Foreskin keratinocyte (primary cell): ENCODE data around the gene MAP1A.

- RAMPAGE, total RNA, result no peak
Measured at GRCh38 chr15:41944167-41944768, 28.1 kb downstream of the EHD4 start.

- RAMPAGE, total RNA, result no peak
Measured at GRCh38 chr15:42060532-42061222, 33.7 kb downstream of the PLA2G4D start.

DNA sequence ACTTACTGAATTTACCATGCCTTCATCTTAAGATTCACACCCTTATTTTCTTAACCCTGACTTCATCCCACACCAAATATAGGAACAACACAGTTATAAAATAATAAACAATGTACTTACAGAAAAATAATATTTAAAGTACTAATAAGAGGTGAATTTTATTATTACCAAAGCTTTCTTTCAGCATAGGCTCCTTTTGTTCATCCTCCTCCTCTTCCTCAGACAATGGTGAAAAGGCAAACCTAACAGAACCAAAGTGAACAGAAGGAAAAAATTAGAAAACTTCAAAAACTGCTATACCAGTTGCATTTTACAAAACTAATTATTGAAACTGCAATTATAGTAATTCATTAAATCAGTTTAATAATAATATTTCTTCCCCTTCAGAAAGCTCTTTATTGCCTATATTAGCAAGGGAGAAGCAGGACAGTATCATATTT, 11.8 kb upstream of the VPS39 start:
- RAMPAGE, total RNA, result no peak

DNA sequence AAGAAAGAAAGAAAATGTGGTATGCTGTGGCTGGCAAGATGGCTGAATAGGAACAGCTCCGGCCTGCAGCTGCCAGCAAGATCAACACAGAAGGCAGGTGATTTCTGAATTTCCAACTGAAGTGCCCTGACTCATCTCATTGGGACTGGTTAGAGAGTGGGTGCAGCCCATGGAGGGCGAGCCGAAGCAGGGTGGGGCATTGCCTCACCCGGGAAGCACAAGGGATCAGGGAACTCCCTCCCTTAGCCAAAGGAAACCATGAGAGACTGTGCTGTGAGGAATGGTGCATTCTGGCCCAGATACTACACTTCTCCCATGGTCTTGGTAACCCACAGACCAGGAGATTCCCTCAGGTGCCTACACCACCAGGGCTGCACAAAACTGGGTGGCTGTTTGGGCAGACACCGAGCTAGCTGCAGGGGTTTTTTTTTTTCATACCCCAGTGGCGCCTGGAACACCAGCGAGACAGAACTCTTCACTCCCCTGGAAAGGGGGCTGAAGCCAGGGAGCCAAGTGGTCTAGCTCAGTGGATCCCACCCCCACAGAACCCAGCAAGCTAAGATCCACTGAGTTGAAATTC, 27.9 kb upstream of the TMEM87A start:
- RAMPAGE, total RNA, result no peak

- RAMPAGE, total RNA, result no peak
Measured at GRCh38 chr15:42360499-42360989, 1.2 kb downstream of the CAPN3 start.

DNA sequence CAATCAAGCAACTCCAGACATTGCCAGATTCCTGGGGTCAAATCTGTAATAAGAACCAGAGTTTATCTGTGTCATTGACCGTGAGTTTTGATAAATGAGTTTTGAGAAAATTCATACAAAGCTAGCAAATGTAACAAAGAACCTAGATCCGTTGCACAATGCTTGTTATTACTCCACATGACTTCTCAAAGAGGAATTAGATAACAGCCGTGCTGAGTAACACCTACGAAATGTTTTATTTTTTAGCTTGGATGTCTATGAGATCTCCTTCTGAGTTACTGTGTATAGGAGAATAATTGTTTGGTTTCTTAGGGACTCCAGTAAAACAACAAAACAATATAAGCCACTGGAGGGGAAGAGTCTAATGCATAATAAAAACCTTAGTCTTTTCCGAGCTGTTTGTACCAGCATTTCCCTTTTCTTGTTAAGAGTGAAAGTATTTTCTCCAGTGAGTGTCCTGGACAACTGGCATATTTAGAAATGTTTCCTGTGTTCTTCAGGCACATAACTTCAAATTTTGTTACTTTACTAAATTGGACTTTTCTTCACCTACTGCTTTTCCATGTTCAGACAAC, 15.6 kb downstream of the SNAP23 start:
- RAMPAGE, total RNA, result no peak

DNA sequence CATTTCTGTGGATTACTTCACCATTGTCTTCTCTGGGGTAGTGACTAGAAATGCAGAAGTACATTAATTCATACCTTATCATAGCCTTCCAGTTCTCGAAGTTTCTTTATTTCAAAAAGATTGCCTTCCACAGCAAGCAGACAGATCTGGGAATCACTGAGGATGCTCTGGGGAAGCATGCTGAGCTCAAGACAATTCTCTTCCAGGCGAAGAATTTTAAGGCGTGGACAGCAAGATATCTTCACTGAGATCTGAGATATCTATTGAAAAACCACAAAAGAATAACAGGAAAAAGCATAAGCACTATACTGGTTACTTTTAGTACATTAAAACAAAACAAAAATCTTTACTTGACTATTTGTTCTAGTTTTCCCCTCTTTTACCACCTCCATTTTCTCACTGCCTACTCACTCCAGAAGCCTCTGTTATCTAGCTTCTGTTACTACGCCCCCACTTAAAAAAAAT, 3.6 kb downstream of the LRRC57 start:
- RAMPAGE, total RNA, result no peak

DNA sequence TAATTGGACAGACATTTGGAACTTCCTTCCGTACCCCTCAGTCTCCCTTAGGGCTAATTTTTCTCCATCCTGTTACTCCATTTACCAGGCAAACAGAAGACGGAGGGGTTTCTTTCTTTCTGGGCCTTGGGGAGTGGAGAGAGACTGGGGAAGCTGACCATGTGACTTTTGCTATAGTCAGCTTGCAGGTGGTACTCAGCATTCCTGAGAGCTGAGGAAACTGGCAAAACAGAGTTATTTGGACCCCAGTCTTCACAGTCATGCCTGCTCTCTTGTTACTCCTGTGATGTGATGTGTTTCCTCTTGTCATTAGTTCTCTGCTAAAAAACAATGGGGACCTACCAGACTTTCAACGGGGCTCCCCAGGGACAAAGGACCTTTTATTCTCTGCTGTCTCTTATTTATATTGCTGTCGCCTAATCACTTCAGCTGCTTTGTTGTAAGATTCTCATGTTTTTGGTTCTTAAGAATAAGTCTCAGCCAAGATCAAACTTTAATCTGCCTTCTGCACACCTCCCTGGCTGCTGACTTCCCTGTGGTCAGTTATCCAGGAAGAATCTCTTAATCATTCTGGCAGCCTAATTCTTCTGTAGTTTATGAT, 8.7 kb downstream of the STARD9 start:
- RAMPAGE, total RNA, result no peak

DNA sequence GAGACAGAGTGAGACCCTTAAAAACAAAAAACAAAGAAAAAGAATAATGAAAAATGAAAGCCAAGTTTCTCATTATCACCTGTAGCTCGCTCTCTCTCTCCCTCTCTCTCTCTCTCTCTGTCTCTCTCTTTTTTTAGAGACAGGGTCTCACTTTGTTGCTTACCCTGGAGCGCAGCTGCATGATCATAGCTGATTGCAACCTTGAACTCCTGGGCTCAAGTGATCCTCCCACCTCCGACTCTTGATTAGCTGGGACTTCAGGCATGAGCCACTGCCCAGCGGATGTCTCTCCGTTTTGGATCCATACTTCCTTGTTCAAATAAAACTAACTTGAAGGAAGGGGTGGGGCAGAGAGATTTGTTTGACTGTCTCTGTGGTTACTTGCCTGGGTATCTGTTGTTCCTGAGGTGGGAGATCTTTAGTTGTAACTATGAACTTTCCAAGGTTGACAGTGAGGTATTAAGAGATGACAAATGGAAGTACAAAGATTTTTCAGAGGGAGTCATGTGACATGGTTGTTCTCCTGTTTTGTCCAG, 46.9 kb downstream of the STARD9 start:
- RAMPAGE, total RNA, result no peak

DNA sequence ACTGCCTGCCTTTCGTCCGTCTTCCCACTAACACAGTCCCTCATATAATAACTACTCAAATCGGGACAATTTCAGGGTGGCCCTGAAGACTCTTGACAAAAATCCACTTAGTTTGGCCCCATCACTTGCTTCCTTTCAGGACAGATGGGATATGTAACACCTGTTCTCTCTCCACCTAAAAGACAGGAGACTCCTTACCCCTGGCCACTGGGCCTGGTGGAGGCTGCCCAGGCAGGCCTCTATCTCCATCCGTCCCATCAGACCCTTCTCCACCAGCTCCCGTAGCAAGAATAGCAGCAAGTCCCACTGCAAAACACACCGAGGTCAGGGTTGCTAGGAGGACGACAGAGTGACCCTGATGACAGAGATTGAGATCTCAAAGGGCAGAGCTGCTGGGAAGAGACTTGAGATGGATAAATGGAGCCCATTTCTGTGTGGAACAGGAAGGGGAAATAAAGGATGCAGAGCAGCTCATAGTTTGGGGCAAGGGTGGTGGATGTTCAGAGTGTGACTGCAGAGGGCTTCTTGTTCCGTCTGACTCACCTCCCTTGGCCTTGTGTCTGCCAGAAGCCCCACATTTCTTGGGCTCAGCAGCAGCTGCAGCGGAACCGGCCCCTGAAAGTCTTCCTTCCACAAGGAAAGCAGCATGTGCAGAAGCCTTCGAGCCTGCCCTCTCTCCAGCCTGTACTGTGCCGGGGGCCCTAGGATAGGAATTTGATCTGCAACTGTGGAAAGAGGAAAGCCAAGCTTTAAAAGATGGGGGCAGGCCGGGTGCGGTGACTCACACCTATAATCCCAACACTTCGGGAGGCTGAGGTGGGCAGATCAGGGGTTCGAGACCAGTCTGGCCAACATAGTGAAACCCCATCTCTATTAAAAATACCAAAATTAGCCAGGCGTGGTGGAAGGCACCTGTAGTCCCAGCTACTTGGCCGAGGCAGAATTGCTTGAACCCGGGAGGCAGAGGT, 11.7 kb downstream of the CDAN1 start:
- RAMPAGE, total RNA, result no peak

DNA sequence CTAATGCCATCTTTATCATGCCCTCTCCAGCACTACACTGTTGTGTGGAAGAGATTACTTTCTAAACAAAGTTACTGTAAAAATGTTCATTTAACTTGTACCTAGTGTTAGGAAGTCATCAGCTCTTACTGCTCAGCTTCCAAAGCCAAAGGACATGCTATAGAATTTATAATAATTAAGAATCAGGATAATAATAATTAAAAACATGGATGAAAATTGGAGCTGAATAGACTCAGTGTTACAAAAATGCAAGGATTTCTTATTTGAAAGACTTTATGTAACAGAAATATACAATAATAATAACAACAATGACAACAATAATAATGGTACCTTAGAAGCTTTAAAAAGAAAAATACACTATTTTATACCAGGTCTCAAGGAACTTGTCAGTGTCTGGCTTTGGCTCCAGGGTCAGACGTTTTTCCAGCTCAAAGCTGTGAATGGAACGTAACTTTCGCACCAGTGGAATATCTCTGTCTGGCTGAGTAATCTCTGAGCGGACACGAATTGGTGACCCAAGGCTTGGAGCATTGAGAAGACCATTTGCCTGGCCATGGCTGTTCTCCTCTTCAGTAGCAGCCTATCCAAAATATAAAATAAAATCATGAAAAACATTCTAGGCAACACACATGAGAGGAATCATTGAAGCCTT, 39.9 kb upstream of the CDAN1 start:
- RAMPAGE, total RNA, result no peak

DNA sequence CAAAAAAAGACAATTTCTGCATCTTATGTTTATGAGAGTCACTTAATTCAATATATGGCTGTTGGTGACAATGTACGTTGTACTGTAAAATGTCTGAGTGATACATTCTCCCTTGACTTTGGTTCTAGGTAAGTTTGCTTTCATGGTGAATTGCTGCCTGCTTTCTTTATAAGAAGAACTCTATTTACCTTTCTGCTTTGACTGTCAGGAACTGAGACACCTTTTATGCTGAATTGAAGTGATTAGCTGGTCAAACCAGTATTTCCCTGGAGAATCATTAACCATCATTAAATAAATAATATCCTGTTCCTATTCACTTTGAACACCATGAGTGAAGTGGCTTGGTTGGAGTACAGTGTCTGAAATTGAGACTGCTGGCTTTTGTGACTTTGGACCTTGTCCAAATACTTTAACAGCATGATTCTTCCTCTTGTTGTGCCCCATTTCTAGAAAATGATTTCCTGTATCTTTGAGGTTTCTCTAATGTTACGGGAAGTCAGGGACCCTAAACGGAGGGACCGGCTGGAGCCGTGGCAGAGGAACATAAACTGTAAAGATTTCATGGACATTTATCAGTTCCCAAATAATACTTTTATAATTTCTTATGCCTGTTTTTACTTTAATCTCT, 5.6 kb upstream of the TMEM62 start:
- RAMPAGE, total RNA, result no peak

- RAMPAGE, total RNA, result no peak
Measured at GRCh38 chr15:43516668-43517726, at the start of gene MAP1A. MAP1A (plus strand) TSS chr15:43517608.

DNA sequence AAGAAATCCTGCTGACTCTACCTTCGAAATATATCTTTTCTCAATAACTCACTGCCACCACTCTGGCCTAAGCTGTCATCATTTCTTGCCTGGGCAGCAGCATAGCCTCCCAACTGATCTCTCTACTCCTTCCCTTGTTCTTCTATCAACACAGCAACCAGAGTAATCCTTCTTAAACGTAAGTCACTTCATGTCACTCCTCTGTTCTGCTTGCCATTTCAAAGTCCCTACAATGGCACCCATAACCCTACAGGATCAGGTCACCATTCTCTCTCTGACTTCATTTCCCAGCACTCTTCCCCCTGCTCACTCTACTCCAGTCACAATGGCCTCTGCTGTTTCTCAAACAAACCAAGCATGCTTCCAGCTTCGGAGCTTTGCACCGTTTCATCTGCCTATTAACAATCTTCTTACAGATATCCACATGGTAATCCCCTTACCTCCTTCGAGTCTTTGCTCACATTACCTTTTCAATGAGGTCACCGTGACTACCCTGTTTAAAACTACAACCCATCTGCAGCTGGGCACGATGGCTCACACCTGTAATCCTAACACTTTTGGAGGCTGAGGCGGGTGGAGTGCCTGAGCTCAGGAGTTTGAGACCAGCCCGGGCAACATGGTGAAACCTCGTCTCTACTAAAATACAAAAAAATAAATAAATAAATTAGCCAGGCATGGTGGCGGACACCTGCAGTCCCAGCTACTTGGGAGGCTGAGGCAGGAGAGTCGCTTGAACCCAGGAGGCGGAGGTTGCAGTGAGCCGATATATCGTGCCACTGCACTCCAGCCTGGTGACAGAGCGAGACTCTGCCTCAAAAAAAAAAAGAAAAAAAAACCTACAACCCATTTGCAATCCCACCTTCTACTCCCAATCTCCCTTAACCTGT, 14.8 kb upstream of the STRC start:
- RAMPAGE, total RNA, result no peak

DNA sequence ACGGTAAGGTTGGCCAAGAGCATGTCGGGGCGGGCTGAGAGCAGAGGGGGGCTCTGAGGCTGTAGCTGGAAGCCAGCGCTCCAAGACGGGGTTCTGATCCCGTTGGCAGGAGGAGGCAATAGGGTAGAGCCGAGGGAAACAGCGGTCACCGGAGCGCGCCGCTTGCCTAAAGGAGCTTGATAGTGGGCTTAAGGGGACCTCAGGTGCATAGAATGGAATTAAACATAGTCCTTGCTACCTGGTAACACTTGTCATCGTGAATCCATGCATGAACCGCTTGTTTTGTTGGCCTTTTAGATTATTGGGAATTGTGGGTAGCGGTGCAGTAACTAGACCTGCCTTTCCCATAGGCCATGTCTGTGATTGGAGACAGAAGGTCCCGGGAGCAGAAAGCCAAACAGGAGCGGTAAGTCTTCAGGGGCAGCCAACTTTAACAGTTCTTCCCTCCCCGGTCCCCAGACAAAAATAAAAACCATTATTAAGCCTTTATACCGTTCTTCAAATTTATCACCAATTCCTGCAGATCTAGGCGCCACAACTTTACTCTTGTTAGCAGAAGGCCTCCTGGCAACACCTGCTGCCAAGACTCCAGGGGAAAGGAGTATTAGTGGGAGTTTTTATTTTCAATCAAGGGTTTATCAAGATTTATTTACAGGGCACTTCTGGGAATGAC, 519 bp downstream of the HYPK start:
- RAMPAGE, total RNA, result no peak

DNA sequence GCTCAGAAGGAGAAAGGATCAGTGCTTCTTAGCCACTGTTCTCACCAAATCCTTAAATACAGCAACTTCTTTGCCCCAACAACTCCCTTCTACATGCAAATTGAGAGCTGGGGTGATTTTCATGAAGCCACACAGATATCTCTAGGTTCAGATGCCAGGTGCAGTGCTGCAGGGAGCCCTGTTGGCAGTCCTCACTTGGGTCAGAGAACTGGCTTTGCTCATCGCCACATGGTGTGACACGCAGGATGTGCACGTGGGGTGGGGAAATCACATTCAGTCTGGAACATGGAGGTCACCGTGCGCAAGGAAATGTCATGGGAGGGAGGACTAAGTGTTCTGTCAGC, 103.7 kb downstream of the WDR76 start:
- RAMPAGE, total RNA, result no peak

GRCh38 chr15:44287725-44288106, 803 bp upstream of the GOLM2 start:
- RAMPAGE, total RNA, result no peak

DNA sequence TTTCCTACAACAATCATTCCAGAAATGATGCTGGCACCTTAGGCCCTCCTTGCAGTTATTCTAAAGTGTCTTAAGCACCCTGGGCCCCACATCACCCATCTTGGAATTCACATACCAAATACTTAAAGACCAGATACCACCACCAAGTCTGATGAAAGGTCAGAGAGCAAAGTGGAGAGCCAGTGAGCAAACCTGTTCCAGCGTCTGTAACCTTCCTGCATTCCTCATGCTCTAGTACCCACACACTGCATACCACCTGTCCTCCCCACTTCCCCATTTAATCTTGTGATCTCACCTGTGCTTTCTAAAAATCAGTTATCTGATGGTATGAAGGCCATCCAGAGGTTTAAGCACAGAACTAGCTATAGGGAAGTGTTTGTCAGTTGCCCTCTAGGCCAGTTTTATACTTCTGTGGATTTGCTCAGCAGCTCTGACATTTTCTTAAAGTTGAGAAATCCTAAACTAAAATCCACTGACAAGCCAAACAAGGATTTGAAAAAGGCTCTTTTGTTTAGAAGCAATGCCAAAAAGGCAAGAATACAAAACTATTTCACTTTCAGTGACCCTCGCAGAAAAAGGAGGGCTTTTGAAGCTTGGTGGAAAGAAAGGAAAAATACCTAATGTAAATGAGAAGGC, 7.2 kb upstream of the SPG11 start:
- RAMPAGE, total RNA, result no peak

- RAMPAGE, total RNA, result no peak
Measured at GRCh38 chr15:44675545-44675956, 12.1 kb upstream of the SPG11 start.

DNA sequence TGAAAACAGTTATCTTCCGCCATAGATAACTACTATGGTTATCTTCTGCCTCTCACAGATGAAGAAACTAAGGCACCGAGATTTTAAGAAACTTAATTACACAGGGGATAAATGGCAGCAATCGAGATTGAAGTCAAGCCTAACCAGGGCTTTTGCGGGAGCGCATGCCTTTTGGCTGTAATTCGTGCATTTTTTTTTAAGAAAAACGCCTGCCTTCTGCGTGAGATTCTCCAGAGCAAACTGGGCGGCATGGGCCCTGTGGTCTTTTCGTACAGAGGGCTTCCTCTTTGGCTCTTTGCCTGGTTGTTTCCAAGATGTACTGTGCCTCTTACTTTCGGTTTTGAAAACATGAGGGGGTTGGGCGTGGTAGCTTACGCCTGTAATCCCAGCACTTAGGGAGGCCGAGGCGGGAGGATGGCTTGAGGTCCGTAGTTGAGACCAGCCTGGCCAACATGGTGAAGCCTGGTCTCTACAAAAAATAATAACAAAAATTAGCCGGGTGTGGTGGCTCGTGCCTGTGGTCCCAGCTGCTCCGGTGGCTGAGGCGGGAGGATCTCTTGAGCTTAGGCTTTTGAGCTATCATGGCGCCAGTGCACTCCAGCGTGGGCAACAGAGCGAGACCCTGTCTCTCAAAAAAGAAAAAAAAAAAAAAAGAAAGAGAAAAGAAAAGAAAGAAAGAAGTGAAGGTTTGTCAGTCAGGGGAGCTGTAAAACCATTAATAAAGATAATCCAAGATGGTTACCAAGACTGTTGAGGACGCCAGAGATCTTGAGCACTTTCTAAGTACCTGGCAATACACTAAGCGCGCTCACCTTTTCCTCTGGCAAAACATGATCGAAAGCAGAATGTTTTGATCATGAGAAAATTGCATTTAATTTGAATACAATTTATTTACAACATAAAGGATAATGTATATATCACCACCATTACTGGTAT, 1.3 kb downstream of the B2M start:
- RAMPAGE, total RNA, result no peak